ENCODE data around the genes RPS6KB2 and NUDT8.

DNA sequence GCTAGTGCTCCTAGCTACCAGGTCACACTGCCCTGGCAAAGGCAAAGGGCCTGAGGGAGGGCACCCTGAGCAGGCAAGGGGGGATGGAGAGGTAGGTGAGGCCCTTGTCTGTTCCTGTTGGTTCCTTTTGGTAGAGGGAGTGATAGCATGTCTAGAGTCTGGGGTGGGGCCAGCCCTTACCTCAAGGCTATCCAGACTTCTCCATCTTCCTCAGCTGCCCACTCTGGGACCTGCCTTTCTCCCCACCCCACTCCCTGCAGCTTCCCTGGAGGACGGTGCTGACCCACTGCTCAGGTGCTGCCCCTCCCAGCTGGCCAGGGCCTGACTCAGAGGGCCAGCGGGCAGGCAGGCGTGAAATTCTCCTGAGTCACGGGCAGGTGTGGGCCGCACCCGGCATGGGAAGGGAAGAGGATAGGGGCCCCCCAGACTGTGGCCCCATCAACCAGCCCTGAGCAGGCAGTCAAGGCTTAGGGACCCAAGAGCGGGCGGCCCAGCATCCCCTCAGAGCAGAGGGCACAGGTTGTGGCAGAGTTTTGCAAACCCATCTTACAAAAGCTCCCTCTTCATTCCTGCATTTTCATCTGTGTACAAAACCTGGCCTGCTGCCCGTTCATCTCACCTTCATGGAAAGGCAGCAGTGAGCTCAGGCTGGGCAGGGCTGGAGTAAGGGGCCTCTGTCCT, 5.9 kb downstream of the RHOD start:
- PRO-cap, 2 experiments = no peak in any of the 2 experiments

DNA sequence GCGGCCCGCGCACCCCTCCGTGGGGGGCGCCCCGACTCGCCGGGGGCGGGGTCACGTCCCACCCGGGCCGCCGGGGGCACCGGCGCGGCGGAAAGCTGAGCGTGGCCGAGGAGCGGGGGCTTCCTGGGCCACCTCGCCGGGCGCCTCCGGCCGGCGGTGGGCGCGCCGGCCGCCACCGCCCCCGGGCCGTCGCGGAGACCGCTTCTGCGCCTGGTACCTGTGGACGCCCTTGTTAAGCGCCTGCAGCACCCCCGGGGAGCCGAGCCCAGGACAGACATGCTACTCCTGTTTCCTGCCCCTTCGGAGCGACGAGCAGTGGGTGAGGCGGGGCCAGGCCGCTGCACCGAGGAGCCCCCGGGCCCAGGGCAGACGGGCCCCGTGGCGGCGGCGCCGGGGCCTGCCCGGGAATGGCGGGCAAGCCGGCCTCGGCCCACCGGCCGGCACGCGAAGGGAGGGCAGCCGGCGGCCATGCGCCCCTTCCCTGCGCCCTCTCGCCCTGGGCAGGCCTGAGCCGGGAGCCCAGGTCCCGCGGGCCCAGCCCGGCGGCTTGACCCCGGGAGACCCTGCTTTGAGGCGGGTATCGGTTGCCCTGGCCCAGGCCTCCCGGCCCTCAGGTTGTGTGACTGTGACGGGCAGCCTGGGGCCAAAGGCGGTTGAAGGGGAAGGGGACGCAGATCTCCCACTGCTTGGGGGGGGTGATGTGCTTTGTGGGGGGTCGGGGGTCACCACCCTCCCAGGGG, 827 bp upstream of the KDM2A start:
- PRO-cap, 2 experiments = peak in 1 of 2 experiments; most common minus-strand start position 490 of the sequence (in 1)

GRCh38 chr11:67287382-67288097, 1.6 kb upstream of the ANKRD13D start:
- PRO-cap, 2 experiments = no peak in any of the 2 experiments

- PRO-cap, 2 experiments = no peak in any of the 2 experiments
Measured at GRCh38 chr11:67351068-67351997, 2.0 kb downstream of the POLD4 start.

- PRO-cap, 2 experiments = peak in 2 of 2 experiments; most common plus-strand start chr11:67354779 (in 2); most common minus-strand start chr11:67354518 (in 1)
Measured at GRCh38 chr11:67354204-67355096, 1.1 kb upstream of the POLD4 start.

DNA sequence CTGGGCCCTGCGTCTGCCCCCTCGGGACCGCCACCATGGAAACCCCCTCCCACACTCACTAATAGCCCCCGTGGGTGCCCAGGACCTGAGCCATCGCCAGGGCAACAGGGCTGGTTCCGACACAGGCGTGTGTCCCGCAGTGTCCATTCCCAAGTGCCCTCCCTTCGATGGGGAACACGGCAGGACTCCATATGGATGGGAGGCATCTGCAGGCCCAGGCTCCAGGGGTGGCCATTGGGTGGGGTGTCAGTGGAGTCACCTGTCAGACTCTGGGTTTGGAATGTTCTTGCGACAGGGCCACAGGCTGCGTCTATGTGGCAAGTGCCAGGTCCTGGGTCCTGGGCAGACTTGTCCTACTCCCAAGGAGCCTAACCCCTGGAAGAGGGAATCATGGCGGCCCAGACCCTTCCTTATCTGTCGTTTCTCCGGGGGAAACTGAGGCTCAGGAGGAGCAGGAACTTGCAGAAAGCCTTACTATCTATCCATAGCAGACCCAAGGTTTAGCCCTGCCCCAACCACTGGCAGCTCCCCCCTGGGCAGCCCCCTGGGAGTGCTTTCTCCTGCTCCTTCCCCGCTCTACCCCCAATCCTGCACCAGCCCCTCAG, 4.8 kb upstream of the CARNS1 start:
- PRO-cap, 2 experiments = no peak in any of the 2 experiments

DNA sequence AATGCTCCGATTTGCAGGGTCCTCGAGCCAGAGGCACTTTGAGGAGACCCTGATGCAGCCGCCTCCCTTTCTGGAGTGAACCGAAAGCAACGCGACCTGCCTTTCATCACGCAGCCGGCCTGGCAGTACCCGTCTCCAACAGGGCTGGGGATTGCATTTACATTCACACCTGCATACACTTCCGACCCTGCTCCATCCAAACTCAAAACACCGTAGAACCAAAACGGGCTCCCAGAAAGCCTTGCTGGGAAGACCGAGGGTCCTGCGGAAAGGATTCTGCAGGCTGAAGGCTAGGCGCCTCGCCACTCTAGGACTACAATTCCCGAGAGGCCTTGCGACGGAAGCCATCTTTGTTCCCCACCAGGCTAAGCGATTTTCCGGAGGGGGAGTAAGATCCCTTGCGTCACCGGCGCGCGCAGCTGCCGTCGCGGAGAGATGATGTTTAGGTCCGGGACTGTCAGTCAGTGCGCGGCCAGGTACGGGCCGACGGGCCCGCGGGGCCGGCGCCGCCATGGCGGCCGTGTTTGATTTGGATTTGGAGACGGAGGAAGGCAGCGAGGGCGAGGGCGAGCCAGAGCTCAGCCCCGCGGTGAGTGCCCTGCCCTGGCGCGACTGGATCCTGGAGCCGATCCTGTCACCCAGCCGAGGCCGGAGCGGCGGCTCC, at the start of gene RPS6KB2:
Gene RPS6KB2 (plus strand): TSS at position 460 of the 664 bp plus-strand sequence.
- PRO-cap, 2 experiments = peak in 2 of 2 experiments; most common plus-strand start position 464 of the sequence (in 2); most common minus-strand start position 77 of the sequence (in 1)

DNA sequence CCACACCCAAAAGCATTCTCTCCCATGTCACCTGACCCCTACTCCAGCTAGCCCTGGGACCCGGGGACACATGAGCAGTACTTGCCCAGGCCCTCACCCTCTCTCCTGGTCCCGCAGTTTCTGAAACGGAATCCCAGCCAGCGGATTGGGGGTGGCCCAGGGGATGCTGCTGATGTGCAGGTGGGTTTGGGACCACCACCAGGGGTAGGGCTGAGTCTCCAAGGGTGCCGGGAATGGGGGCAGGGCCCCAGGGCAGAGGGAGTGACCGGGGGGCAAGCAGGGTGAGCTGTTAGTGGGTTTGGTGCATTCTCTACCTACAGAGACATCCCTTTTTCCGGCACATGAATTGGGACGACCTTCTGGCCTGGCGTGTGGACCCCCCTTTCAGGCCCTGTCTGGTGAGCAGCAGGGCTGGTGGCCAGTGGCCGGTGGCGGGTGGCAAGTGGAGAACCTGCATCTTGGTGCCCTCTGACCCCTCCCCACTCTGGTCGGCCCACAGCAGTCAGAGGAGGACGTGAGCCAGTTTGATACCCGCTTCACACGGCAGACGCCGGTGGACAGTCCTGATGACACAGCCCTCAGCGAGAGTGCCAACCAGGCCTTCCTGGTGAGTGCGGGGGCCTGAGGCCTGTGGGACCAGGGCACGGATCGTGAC, 3.5 kb downstream of the PTPRCAP start:
- PRO-cap, 2 experiments = no peak in any of the 2 experiments

DNA sequence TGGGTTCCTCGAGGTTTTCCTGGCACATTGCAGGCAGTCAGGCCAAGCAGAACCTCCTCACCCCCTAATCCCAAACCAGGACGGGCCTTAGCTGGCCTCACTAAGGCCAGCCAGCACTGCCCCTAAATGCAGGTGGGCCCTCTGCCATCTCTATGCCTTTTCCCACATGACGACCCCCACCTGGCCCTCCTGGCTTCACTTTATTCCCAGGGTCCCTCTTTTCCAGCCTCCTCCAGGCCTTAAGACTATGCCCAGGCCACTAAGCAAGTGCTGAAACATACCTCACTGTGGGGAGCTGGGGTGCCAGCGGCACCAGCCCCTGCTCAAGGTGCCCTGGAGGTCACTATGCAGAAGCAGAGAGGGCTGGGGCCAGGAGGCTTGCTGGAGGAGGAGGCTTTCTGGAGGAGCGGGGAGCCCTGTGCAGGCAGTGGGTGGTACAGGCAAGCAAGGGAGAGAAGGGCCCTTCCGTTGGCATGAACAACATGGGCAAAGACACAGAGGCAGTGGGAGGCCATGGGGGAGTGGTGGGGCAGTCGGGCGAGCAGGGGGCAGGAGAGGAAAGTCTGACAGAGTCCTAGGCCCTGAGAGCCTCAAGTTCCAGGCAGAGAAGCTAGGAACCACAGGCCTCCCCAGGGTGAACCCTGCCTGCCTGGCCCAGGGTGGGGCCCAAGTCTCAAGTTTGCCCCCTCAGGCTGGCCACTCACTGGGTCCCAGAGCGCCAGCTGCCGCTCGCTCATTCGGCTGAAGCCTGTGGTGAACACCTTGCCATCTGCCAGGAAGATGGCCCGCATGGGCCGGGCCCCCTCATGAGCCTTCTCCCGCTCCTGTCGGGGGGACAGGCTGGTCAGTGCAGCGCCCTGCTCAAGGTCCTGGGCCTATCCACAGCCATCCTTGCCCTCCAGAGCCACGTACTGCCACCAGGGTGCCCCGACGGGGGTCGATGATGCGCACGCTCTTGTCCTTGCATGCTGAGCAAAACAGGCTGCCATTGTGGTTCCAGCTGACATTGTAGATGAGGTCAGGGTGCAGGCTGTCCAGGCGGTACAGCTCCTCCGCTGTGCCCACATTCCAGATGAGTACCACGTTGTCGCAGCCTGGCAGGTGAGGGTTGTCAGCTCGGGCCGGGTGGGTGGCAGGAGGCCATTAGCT, 2.5 kb downstream of the CORO1B start:
- PRO-cap, 2 experiments = no peak in any of the 2 experiments

- PRO-cap, 2 experiments = peak in 2 of 2 experiments; most common plus-strand start chr11:67508381 (in 1); most common minus-strand start chr11:67508642 (in 2)
Measured at GRCh38 chr11:67508307-67508912, 448 bp upstream of the CDK2AP2 start.

DNA sequence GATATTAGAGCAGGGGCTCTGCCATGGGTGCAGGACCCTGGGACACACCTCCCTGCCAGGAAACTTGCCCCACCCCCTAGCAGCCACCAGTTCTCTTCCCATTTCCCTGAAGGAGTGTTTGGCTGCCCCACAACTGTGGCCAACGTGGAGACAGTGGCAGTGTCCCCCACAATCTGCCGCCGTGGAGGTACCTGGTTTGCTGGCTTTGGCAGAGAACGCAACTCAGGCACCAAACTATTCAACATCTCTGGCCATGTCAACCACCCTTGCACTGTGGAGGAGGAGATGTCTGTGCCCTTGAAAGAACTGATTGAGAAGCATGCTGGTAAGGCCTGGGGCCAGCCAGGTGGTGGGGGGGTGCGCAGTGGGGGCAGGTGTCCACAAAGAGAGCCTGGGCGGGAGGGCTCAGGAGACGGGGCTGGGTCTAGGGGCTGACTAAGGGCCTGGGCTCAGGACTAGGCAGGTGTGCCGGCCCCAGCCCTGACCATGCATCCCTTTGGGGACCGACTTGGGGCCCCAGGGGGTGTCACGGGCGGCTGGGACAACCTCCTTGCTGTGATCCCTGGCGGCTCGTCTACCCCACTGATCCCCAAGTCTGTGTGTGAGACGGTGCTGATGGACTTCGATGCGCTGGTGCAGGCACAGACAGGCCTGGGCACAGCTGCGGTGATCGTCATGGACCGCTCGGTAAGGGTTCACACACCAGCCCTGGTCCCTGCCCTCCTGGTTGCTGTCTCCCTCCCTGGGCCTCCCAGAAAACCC, 4.3 kb downstream of the NDUFV1 start:
- PRO-cap, 2 experiments = no peak in any of the 2 experiments

DNA sequence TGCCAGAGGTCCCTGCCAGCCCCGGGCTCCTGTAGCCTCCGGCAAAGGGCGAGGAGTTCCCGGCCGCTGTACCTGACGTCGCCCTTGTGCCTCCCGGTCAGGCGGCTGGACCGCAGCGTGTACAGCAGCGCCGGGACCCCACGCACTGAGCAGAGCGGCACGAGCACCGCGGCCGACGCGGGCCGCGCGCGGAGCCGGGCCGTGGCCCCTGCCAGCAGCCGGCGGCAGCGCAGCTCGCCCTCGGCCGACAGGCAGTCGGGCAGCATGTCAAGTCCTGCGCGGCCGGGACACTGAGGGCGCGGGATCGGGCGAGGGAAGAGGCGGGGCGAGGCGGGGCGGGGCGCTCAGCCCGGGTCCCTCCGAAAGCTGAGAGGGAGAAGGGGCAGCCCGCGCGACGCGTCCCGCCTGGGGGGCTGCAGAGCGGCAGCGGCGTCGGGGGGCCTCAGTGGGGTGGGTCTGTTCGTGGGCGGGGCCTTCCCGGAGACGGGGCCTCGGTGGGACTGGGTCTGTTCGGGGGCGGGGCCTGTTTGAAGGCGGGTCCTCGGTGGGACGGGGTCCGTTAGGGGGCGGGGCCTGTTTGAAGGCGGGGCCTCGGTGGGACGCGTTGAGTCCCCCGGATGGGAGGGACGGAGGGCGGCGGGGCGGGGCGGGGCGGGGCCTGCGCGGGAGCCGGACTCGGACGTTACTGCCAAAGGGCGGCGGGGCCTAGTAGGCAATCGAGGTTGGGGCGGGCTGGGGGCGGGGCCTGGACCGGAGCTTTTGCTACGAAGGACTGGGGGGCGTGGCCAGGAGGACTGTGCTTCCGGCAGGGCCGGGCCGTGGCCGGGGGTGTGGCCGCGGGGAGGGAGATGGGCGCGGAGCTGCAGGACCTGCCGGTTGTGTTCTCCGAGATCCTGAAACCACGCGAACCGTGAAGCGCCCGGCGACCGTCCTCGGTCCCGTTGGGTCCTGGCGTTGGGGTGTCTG, at the start of gene NUDT8:
Gene NUDT8 (minus strand): TSS at position 292 of the 966 bp plus-strand sequence.
- PRO-cap, 2 experiments = peak in 2 of 2 experiments; most common plus-strand start position 362 of the sequence (in 2); most common minus-strand start position 458 of the sequence (in 2)

DNA sequence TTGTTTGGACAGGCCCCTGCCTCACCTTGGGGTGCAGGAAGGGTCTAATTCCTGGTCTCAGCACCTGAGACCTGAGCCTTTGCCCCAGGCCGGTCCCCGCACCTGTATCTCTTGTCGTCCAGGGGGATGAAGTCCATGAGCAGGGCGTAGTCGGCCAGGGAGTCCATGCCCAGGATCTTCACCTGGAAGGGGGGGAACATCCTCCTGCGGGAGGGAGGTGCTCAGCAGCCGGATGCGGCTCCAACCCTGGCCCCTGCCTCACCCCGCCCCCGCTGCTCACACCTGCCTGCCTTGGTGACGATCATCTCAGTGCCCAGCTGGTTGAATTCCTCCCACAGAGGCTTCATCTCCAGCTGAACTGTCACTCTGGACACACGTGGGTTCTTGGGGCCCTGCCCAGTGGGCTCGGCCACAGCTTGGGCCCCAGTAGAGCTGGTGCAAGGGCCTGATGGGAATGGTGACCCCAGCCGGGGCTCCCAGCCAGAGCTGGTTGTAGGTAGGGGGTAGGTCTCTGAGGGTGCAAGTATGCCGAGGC, 4.8 kb downstream of the TBX10 start:
- PRO-cap, 2 experiments = no peak in any of the 2 experiments

- PRO-cap, 2 experiments = no peak in any of the 2 experiments
Measured at GRCh38 chr11:68017794-68018769, 8.0 kb downstream of the ALDH3B1 start.

- PRO-cap, 2 experiments = no peak in any of the 2 experiments
Measured at GRCh38 chr11:68021211-68022033, 9.1 kb upstream of the NDUFS8 start.

DNA sequence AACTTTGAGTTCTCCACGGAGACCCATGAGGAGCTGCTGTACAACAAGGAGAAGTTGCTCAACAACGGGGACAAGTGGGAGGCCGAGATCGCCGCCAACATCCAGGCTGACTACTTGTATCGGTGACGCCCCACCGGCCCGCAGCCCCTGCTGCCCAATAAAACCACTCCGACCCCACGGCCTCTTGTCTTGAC, 2.5 kb upstream of the TCIRG1 start:
- PRO-cap, 2 experiments = no peak in any of the 2 experiments

DNA sequence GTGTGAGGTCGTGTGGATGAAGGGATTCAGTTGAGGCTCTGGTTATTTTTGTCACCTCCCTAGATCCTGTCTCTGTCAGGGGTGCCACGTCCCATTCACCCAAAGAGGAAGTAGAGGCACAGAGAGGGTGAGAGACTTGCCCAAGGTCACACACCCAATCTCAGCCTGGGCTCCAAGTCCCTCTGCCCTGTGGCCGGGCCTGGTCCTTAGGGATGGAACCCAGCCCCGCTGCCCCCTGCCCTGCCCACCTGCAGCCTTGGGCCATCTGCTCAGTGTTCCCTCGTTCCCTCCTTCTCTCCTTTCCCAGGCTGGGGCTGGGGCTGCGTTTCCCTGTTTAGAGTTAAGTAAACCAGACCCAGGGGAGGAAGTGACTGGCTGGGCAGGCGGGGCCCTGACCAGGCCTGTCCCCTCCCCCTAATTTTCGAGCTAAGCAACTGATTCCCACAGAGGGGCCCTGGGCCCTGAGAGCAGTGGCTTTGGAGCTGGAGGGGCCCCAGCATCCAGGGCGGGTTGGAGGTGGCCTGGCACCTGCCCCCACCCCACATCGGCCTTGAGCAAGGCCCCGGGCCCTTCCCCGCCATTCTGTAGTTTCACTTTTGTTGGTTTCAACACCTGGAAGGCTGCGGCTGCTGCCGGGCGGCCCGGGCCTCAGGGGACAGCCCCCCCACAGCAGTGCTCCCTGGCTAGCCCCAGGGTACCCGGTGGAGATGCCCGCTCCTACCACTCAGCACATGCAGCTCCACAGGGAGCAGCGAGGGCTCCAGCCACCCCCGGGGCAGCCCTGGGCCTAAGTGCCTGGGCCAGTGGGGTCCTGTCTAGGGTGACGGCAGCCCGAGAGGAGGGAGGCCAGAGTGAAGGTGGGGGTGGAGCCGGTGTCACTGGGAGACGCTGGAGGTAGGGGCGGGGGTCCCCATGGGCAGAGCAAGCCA, 1.5 kb downstream of the TCIRG1 start:
- PRO-cap, 2 experiments = peak in 2 of 2 experiments; most common plus-strand start position 446 of the sequence (in 2); most common minus-strand start position 302 of the sequence (in 2)

DNA sequence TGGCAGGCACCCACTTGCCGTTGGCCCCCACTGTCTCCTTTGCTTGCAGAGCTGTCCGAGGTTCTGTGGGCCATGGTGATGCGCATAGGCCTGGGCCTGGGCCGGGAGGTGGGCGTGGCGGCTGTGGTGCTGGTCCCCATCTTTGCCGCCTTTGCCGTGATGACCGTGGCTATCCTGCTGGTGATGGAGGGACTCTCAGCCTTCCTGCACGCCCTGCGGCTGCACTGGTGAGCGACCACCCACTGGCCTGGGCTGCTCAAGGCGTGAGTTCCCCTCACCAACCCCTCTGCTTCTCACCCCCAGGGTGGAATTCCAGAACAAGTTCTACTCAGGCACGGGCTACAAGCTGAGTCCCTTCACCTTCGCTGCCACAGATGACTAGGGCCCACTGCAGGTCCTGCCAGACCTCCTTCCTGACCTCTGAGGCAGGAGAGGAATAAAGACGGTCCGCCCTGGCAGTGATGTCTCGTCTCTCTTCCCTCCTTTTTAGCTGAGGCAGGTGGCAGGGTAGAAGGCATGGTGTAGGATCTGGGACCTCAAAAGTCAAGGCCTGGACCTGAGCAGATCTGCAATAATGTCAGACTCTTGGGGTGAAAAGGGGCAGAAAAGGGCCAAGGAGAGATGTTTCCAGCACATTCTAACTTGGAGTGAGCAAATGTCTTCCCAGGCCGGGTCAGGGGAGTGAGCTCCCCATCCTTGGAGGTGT, 11.8 kb downstream of the TCIRG1 start:
- PRO-cap, 2 experiments = no peak in any of the 2 experiments

- PRO-cap, 2 experiments = no peak in any of the 2 experiments
Measured at GRCh38 chr11:68070810-68071807, 32.3 kb downstream of the TCIRG1 start.

DNA sequence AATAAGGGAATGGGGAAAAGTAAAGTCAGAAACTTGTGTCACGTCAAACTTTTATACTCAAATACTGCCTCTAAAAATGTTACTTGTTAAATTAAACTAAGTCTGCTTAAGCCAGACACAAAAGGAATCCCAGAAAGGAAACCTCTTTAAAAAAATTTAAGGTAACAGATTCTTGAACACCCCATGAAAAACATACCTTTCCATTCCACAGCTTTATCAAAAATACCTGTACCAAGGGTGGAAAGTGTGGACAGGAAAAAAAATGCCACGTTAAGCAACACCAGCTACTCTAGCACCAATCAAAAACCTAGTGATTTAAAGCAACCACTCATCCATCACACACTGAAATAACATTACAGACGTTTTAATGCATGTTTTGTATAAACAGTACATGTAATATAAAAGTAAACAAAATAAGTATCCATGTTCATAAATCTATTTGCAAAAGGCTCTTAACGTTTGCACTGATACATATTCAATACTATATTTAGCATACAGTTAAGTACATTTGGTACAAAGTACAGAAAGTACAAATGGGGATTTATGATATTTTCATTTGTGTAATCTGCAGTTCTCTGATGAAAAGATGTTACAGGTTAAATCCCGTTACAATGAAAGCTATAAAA, 38.8 kb downstream of the CHKA start:
- PRO-cap, 2 experiments = no peak in any of the 2 experiments